HTR-8/SVneo (cell line): ENCODE measurements around a stretch of chr10.

- RRBS: no CpG with 5 or more reads among the region's 8 CpGs
Observed at GRCh38 chr10:58282180-58283054, 13.5 kb downstream of the CISD1 start.

GRCh38 chr10:58335288-58336163, 720 bp downstream of the UBE2D1 start:
- RRBS: 2% methylated on average over 19 of the region's 41 CpGs

DNA sequence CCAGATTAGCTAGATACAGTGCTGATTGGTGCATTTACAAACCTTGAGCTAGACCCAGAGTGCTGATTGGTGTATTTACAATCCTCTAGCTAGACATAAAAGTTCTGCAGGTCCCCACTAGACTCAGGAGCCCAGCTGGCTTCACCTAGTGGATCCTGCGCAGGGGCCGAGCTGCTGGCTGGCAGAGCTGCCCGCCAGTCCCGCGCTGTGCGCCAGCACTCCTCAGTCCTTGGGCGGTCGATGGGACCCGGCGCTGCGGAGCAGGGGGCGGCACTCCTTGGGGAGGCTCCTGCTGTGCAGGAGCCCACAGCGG, 62.8 kb downstream of the TFAM start:
- RRBS: no CpG with 5 or more reads among the region's 13 CpGs

GRCh38 chr10:58531061-58532116, 18.7 kb downstream of the BICC1 start:
- RRBS: no CpG with 5 or more reads among the region's 6 CpGs

GRCh38 chr10:58534937-58536081, 22.6 kb downstream of the BICC1 start:
- RRBS: no CpG with 5 or more reads among the region's 6 CpGs

- RRBS: no CpG with 5 or more reads among the region's 2 CpGs
Observed at GRCh38 chr10:58539039-58539792, 26.5 kb downstream of the BICC1 start.

- RRBS: no CpG with 5 or more reads among the region's 3 CpGs
Observed at GRCh38 chr10:58816907-58817867, 304.5 kb downstream of the BICC1 start.

GRCh38 chr10:59674153-59674668, 35.4 kb downstream of the SLC16A9 start:
- RRBS: no CpG with 5 or more reads among the region's 1 CpG

- RRBS: no CpG with 5 or more reads among the region's 4 CpGs
Observed at GRCh38 chr10:59792253-59792826, 39.1 kb upstream of the MRLN start.

GRCh38 chr10:59895590-59896216, 10.7 kb downstream of the CCDC6 start:
- RRBS: no CpG with 5 or more reads among the region's 10 CpGs

DNA sequence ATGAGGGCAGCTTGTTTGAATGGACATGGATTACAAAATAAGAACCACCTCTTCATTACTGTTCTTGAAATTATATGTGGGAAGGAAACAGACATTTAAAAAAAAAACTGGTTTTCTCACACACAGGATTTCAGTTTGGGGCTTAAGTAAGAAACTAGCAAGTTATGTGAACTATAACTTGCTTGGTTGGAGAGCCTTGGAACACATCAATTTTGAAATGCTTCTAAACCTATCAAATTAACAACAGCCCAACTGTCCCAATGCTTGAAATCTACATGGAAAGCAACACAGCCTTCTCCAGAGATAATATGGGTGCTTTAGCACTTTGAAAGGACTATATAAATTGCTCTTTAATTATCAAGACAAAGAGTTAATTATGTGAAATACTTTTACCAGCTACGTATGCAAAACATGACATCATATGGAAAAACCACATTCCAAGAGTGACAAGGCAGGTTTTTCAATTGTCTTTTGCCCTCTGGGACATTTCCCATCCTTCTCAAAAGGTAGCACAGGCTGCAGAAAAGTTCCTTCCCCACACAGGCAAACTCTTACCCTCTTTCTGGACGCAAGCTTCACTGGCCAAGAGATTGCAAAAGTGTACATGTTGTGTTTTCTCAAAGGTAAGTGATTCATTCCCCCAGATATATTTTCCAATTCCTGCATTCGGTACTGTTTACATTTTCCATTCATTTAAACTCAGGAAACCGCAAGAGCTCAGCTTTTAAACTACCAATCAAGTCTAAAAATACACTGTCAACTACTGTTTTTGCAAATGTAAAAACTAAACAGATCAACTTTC, 233.3 kb upstream of the CCDC6 start:
- RRBS: no CpG with 5 or more reads among the region's 4 CpGs

DNA sequence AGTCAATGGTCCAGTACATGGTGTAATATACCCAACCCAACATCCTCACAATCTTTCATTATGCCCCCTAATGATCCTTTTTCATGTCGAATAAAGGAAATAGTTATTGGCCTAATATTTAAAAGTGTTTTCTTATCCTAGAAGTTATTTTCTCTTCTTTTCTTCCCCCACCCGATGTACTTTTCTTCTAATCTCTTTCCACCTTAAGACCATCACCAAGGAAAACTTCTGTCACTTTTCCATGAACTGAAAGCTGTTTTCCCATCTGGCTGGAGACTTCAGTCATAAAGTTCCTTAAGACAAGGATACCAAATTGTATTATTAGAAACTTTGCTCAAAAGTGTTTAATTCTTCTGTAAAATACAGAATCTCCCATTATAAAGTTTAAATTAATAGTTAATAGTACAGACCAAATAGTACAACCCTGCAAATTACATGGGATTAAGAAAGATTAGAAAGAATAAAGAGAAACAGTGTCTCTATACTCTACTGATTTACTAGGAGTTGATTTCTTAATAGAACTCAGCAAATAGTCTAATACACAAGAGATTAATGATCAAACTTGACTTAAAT, 238.5 kb upstream of the CCDC6 start:
- RRBS: no CpG with 5 or more reads among the region's 2 CpGs

DNA sequence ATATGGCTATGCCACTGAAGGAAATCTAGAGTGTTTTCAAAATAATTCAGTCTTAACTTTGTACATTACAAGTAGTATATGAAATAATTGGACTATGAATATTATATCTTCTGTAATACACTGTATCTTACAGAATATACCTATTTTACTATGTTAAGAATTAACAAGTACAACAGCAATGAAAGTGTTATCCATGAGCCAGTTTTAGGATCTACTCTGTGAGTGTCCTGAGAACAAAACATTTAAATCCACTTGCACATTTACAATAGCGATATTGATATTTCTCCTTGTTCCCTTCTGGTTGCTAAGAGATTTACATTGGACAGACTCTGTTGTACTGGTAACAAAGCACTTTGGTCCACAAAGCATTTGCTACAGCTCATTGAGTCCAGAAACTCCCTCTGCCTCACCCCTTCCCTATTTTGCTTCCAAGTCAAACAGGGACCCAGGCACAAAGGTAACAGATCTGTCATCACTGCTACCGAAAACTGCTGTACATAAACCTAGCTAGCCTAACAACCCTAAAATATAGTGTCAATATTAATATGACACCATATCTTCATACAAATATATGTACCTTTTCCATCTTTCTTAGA, 2.2 kb downstream of the ANK3 start:
- RRBS: no CpG with 5 or more reads among the region's 2 CpGs

GRCh38 chr10:60732103-60733221, 45.8 kb upstream of the CDK1 start:
- RRBS: 63% methylated on average over 23 of the region's 54 CpGs

- RRBS: no CpG with 5 or more reads among the region's 3 CpGs
Observed at GRCh38 chr10:60914518-60915091, 29.4 kb downstream of the RHOBTB1 start.

- RRBS: no CpG with 5 or more reads among the region's 5 CpGs
Observed at GRCh38 chr10:61752765-61753232, 90.1 kb downstream of the CABCOCO1 start.

GRCh38 chr10:61902914-61903662, 1.6 kb downstream of the ARID5B start:
- RRBS: 1% methylated on average over 15 of the region's 54 CpGs

DNA sequence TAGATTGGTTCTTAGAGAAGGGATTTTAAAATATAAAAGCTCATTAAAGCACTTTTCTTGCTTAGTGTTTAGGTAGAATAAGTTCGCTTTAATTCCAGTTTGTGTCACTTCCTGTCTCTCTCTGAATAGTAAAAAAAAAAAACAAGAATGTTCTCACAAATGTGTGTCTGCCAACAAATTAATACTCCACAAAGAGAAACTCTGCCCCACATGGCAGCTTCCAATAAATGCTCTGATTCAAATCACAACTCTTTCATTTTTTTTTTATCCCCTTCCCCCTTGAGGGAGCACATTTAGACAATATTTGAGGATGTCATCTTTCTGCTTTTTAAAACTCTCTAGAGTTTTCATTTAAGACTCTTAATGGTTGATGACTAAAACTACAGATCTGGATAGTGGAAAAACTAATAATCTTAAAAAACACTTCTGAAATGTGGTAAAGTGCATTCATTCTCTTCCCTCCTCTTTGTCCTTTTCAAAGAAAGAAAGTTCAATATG, 42.2 kb downstream of the ARID5B start:
- RRBS: no CpG with 5 or more reads among the region's 1 CpG

DNA sequence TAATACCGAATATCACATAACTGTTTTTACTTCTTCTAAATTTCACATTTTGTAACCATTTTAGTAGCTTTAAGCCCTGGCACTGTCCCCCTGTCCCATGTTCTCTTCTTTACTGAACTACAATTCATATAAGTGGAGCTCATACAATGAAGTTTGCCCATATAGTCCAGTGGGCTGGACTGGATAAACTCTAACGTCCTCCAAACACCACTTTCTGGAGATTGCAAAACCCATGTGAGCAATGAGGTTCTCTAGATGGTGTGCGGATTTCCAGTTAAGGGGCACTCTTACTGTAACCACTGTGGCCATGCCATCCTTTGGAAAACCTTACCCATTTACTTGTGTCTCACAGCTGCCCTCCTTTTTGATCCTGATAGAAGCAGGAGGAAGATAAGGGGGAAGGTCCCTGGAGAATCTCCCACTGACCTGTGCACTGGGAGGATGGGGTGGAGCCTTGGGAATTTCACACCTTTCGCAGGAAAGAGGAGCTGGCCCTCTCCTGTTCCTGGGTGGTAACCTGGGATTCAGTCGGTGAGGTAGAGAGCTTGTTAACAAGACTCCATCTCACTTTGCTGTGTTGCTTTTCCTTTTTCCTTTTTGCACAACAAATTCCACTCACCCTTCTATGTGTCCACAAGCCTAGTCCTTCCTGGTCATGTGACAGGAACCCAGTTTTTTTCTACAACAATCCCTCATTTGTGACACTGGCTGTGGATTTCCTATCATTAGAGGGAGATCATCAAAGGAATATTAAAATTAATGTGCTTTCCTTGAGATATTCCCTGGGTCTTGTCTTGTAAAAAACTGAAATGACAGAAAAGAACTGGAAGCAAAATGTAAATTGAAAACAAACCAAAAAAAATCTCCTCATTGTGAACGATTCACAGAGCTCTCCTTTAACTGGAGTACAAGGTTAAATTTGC, 120.7 kb downstream of the ARID5B start:
- RRBS: no CpG with 5 or more reads among the region's 6 CpGs